Vagina (tissue), 1 donor: ENCODE measurements around the gene CCNG2.

DNA sequence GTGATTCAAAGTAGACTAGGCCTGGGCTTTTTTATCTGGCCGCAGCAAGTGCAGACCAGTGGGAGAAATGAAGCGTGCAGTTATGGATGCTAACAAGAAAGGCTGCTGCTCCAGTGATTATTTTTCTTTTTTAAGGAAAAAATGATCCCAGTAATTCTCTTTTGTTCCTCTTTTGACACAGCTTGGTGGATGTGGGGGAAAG is 1.3 kb downstream of the SCARB2 start:
- PRO-cap, result no peak
- RAMPAGE, long total RNA, result no peak

DNA sequence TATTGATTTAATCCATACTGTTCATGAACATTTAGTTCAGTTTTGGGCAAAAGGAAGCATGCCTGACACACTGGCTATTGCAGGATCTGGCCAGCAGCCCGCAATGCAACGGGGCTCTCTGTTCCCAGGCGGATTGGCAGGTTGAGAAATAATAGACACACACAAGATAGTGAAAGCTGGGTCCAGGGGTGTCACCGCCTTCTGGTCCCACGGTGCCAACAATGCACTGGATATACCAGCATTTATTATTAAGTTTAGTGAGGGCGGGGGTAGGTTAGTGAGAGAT is 24.9 kb upstream of the STBD1 start:
- PRO-cap, result no peak
- RAMPAGE, long total RNA, result no peak

GRCh38 chr4:76430646-76431175 is 4.3 kb upstream of the SHROOM3 start:
- PRO-cap, result no peak
- RAMPAGE, long total RNA, result no peak

- PRO-cap, result no peak
- RAMPAGE, long total RNA, result no peak
Observed at GRCh38 chr4:76581356-76581926, 146.4 kb downstream of the SHROOM3 start.

GRCh38 chr4:76590694-76591408 is 155.8 kb downstream of the SHROOM3 start:
- PRO-cap, result no peak
- RAMPAGE, long total RNA, result no peak

- PRO-cap, result no peak
- RAMPAGE, long total RNA, result no peak
Observed at GRCh38 chr4:76662306-76663025, 227.4 kb downstream of the SHROOM3 start.

GRCh38 chr4:76674842-76675530 is 223.0 kb downstream of the SOWAHB start:
- PRO-cap, result no peak
- RAMPAGE, long total RNA, result no peak

- PRO-cap, result no peak
- RAMPAGE, long total RNA, result no peak
Observed at GRCh38 chr4:76695896-76696612, 201.9 kb downstream of the SOWAHB start.

DNA sequence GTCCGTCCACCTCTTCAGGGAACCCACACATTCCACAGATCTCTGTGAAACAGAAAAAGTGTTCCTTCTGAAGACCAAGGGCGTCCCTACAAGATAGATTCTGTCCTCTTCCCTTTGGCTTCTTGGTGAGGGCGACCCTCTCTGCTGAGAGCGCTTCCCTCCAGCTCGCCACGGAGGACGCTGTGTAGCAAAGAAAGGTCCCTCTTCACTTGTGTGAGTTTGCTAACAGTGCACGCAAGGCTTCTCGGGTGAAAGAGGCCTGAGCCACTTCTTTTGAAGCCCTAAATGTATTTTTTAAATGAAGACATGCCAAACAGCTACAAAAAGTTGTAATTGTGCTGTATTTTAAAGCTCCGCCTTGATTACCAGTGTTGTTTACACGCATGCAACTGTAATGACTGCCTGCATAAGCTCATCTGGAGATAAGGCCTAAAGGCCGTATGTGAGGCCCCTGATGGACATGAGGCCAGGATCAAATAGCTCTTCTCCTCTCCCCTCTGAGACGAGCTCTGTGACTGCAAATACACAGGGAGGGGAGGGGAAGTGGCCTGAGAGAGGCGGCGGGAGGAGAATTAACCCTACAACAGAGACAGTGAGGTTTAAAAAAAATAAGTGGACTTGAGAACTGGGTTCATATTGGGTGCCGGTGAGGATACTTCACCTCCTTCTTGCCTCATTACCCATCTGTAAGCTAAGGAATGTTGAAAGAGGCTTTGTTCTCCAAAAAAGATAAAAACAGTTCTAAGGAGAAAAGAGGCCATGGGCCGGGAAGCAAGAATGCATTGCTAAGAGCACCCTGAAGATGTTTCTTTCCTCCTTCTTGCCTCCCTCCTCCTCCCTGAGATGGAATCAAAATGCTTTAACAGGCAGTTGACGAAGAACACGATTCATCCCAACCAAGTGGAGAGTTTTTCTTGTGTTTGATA is 95.4 kb downstream of the SOWAHB start:
- PRO-cap, result no peak
- RAMPAGE, long total RNA, result start-site peak on the minus strand centred at position 155 of the sequence, 35 bp wide, 5 reads

DNA sequence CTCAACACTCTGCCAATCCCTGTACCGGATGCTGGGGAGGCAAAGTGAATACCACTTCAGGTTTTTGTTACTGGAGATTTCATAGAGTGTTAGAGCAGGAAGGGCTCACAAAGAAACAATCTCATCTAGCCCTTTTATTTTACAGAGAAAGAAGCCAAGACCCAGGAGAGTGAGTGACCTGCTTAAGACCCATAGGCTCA is 24.7 kb downstream of the SEPTIN11 start:
- PRO-cap, result no peak
- RAMPAGE, long total RNA, result no peak

GRCh38 chr4:76984535-76985406 is 35.2 kb downstream of the SEPTIN11 start:
- PRO-cap, result bidirectional peak, plus-strand start at chr4:76985059, minus-strand start at chr4:76984790
- RAMPAGE, long total RNA, result no peak

- PRO-cap, result unidirectional peak, minus-strand start at chr4:77156702; bidirectional peak, plus-strand start at chr4:77157021, minus-strand start at chr4:77156702; bidirectional peak, plus-strand start at chr4:77157246, minus-strand start at chr4:77157058
- RAMPAGE, long total RNA, result no peak
Observed at GRCh38 chr4:77156482-77157428, at the start of gene CCNG2. Gene CCNG2, plus strand, starts transcription at chr4:77157207.

GRCh38 chr4:77171128-77171481 is 14.1 kb downstream of the CCNG2 start:
- PRO-cap, result no peak
- RAMPAGE, long total RNA, result no peak

DNA sequence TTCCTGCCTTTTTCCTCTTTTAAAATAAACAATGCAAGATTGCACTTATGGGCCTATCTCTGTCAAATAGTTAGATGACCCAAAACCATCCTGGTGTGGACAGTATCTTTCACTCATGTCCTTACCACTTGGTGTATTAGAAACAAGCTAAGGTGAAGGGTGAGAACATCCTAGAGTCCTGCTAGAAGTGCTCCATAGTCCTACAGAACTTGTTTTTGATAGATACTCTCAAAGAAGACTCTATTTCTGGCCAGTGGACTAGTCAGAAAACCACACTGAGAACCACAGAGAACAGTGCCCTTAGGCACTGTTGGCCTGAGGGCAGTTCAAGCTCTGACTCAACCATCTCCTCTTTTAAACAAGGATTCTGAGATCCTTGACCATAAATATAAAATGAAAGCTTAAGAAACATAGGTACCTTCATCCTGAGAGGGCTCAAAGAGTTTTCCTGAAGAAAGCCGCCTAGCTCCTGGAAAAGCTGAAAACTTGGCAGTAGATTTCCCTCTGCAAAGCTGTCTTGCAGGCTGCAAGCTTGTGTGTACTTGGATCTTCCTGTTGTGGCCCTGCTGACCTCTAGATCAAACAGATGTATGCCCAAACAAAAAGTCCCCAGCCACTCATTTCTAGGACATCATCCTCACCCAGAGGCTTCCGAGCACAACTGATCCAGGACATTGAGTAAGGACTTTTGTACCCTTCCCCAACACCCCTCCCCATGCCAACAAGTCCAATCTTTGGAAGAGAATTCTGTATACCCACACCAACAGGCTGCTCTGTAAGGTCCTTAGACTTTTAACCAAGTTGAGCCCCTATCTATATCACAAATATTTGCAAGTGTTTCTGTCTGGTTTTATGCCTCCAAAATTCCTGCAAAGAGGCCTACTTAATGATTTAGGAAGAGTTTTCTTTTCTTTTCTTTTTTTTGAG is 111.6 kb upstream of the CXCL13 start:
- PRO-cap, result no peak
- RAMPAGE, long total RNA, result no peak

- PRO-cap, result no peak
- RAMPAGE, long total RNA, result no peak
Observed at GRCh38 chr4:77519330-77519608, 86.4 kb upstream of the CXCL13 start.

- PRO-cap, result no peak
- RAMPAGE, long total RNA, result no peak
Observed at GRCh38 chr4:77565940-77566620, 39.5 kb upstream of the CXCL13 start.

DNA sequence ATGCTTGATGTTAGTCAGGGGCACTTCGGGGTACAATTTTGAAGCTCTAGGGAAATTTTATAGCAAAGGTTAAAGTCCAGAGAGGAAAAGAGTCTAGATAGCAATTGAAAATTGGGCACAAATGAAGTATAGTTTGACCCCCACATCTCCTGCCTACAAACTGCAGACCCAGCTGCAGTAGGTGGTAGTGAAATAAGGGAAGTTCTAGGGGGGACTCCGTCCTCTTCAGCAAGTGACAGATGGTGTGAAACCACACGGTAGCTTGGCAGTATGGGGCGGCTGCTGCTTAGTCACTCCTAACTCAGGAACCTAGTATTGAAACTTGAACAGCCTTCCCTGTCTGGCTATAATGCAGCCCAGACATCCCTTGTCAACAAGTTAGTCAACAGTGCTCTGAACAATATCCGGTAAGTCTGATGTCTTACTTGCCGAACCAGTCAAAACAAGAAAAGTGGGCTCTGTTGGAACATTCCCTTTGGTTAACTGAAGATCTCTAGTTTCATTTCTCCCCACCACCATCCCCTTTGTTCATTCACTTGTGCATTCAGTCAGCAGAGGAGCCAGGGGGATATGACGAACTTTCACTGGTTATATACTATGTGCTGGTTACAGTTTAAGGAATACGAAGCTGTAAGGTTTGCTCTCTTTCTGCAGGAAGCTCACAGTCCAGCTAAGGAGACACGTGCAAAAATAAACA is 18.7 kb upstream of the CXCL13 start:
- PRO-cap, result no peak
- RAMPAGE, long total RNA, result no peak

DNA sequence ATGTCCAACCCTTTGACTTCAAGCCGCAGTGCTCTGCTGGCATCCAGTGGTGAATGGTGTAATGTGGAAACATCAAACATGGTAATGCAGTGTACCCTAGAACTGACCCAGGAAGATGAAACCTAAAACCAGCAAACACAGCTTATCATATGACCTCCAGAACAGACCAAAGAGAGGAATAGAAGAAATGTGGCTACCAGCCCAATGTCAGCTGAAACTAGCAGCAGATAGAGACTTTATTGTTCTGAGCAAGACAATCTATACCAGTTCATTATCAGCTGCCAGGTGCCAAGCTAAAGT is 13.8 kb downstream of the CXCL13 start:
- PRO-cap, result no peak
- RAMPAGE, long total RNA, result no peak

- PRO-cap, result no peak
- RAMPAGE, long total RNA, result no peak
Observed at GRCh38 chr4:77798883-77799128, 20.4 kb downstream of the CNOT6L start.

DNA sequence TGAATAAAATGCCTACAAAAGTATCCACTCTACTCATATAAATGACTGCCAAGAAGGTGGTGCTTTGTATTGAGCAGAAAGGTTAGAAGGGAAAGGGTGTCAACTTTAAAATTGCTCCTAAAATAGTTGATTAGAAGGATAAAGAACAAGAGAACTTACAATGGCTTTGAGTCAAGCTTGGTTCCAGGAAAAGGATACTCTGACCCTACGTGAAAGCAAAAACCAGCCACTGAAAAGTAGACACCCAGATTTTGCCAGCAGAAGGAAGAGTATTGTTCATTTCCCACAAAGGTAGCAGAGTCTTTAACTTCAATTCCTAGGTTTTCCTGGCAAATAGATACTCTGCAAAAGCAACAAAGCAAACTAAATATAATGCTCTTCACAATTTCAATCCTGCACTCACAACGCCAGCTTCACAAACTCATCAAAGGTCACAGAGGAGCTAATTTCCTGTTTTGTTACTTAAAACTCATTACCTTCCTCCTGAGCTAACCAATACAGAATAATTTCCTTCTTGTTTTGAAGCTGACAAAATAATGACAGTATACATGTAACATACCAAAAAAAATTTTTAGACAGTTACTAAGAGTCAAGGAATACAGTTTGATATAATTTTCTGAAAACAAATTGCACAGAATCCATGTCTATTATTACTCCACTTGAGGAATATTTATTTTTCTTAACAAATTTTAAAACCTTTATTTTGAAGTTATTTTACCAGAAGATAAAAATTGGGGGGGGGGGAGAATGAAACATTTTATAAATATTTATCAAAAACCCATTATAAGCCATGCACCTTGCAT is 18.0 kb downstream of the CNOT6L start:
- PRO-cap, result no peak
- RAMPAGE, long total RNA, result no peak